ENCODE measurements around the genes RAI2, EIF1AX, RPS6KA3 and PHEX.

GRCh38 chrX:17689865-17690208 lies 47.5 kb upstream of the SCML1 start:
- PRO-cap = no peak
- RAMPAGE, long total RNA, 2 experiments = no peak in any of the 2 experiments

GRCh38 chrX:17741107-17741843 lies 4.0 kb downstream of the SCML1 start:
- PRO-cap = no peak
- RAMPAGE, long total RNA, 2 experiments = no peak in any of the 2 experiments

GRCh38 chrX:17821349-17821680 lies 39.8 kb downstream of the RAI2 start:
- PRO-cap = no peak
- RAMPAGE, long total RNA, 2 experiments = no peak in any of the 2 experiments

DNA sequence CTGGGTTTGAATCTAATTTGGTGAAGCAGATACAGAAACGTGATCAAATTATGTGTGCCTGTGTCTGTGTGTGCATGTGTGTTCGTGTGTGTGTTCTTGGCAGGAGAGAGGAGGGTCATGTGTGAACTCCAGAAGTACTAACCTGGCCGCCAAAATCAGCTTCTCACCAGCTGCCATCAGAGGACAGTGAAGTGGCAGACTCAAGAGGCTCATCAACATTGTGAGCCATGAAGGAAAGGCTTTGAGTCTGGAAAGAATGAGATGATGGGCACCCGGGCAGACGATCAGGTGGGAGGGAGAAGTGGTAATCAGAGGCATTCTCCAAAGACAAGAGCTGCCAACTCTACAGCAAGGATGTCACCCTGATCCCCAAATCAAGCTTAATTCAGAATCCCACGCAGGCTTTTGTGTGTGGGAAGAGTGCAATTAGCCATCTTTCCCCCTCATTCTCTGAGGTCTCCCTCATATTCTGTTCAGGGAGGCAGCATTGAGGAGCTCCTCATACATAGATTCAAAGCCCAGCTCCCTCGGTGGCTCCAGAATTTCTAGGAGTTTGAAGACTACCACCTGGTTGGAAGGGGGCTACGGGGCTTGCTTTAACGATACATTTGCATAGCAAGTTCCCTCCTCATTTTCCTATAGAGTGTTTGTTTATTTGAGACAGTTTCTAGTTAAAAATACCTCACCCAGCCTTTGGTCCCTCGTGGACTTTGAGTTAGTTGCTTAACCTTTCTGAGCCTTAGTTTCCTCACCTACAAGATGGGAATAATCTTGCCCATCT lies 4.1 kb downstream of the RAI2 start:
- PRO-cap = no peak
- RAMPAGE, long total RNA, 2 experiments = no peak in any of the 2 experiments

GRCh38 chrX:17861156-17861819 lies at the start of gene RAI2:
Gene RAI2, minus strand, starts transcription at chrX:17861298.
- PRO-cap = unidirectional peak, minus-strand start at chrX:17861301
- RAMPAGE, long total RNA, 2 experiments = no peak in any of the 2 experiments

DNA sequence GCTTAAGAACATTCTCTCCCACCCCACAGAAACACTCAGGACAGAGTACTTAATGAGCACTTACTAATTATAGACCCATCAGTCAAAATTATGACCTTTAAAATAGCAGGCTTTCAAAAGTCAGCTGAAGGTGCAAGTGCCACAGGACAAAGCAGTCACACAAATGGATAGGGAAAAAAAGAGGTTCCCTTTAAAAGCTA lies 69.0 kb downstream of the BEND2 start:
- PRO-cap = no peak
- RAMPAGE, long total RNA, 2 experiments = no peak in any of the 2 experiments

GRCh38 chrX:19142825-19143187 lies 20.5 kb upstream of the ADGRG2 start:
- PRO-cap = no peak
- RAMPAGE, long total RNA, 2 experiments = no peak in any of the 2 experiments

DNA sequence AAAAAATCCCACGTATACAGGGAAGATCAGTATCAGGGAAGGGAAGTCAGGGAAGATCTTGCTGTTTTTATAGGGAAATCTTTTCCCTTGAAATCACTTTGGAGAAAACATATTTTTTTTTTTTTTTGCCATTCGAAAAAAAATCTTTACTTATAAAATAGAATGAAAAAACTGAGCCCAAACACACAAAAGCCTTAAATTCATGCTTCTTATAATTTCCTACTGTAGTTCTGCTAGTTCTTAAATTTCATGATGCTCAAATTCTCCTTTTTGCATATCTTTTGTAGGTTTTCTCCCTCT lies 66.1 kb upstream of the ADGRG2 start:
- PRO-cap = no peak
- RAMPAGE, long total RNA, 2 experiments = no peak in any of the 2 experiments

GRCh38 chrX:19683589-19684233 lies 168.4 kb upstream of the MAP3K15 start:
- PRO-cap = no peak
- RAMPAGE, long total RNA, 2 experiments = start-site peak on the minus strand in 1 of 2 experiments, at chrX:19683876-19684005 at its widest, 11 reads per replicate

GRCh38 chrX:19836084-19836829 lies 51.1 kb downstream of the SH3KBP1 start:
- PRO-cap = no peak
- RAMPAGE, long total RNA, 2 experiments = no peak in any of the 2 experiments

GRCh38 chrX:20141591-20142275 lies at the start of gene EIF1AX:
Gene EIF1AX, minus strand, starts transcription at chrX:20141838.
- PRO-cap = unidirectional peak, minus-strand start at chrX:20141622; bidirectional peak, plus-strand start at chrX:20142120, minus-strand start at chrX:20141873
- RAMPAGE, long total RNA, 2 experiments = start-site peak on the minus strand in 2 of 2 experiments, at chrX:20141684-20141851 at its widest, 491 to 822 reads per replicate

DNA sequence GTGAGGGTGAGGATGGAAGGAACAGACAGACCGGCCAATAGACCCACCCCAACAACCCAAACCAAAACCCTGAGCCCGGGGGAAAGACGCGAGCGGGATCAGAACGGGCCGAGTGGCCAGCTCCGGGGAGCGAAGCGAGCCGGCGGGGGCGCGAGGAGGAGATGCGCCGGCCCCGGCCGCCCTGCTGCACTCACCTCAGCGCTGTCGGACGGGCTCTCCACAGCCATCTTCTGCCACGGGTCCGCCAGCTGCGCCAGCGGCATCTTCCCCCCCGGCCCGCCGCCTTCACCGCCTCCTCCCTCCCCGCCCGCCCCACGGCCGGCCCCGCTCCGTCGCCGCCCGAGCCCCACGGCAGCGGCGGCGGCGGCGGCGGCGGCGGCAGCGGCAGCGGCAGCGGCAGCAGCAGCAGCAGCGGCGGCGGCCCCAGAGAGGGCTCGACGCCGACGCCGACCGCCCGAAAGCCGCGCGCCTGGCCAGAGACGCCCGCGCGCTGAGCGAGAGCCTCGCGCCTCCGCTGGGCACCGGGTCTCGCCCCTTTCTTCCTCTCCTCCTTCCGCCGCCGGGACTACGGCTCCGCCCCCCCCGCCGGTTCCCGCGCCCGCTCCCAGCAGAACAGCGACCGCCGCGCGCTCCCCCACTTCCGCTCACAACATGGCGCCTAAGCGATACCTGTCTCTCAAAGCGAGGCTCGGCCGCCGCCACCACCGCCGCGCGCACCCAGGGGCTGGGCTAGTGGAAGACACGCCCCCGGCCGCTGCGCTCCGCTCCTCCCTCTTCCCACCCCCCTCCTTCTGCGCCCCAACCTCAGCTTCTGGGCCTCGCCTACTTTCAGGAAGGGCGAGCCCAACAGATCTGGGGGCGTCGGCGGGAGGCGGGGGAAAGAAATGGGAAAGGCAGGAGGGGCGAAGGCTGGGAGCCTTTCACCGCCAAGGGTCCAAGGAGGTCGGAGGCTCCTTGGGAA lies at the start of gene RPS6KA3:
Gene RPS6KA3 (minus strand): TSS at position 540 of the 961 bp plus-strand sequence.
- PRO-cap = bidirectional peak, plus-strand start at position 189 of the sequence, minus-strand start at position 232 of the sequence; bidirectional peak, plus-strand start at position 420 of the sequence, minus-strand start at position 471 of the sequence; bidirectional peak, plus-strand start at position 831 of the sequence, minus-strand start at position 648 of the sequence
- RAMPAGE, long total RNA, 2 experiments = start-site peak on the minus strand in 2 of 2 experiments, centred at positions 270 to 687 of the sequence, 14 to 46 reads per replicate

DNA sequence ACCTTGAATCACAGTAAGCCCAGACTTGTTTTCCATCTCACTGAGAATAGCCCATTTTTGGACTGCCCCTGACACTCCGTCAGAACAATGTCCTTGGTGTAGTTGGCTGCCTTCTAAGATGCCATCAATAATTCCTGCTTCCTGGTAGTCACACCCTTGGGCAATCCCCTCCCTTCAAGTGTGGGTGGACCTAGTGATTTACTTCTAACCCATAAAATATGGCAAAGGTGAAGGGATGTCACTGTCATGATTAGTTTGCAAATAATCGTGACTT lies 19.9 kb upstream of the KLHL34 start:
- PRO-cap = no peak
- RAMPAGE, long total RNA, 2 experiments = no peak in any of the 2 experiments

GRCh38 chrX:21738335-21739277 lies 19.3 kb downstream of the SMPX start:
- PRO-cap = no peak
- RAMPAGE, long total RNA, 2 experiments = no peak in any of the 2 experiments

DNA sequence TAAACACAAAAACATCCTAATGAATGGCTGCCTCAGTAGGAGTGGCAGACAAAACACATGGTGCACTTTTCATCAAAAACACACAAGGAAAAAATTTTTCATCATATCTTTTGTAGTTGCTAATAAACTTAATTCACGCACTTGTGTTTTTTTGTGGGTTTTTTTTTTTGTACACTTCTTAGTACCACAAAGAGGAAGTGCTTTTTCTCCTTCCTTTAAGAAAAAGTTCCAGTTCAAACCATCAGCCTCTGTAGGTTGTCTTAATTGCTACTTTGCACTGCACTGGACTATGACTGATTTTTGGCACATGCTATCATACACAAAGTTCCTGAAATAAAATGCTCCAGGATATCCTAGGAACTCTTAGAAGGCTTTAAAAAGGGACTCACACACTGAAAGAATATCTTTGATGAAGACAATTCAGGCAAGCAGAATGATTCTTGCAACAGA lies at the start of gene PHEX:
Gene PHEX (plus strand): TSS at position 263 of the 450 bp plus-strand sequence.
- PRO-cap = no peak
- RAMPAGE, long total RNA, 2 experiments = no peak in any of the 2 experiments

- PRO-cap = no peak
- RAMPAGE, long total RNA, 2 experiments = no peak in any of the 2 experiments
These were observed 1.4 kb upstream of the PTCHD1 start for GRCh38 chrX:23333056-23333878.

- PRO-cap = no peak
- RAMPAGE, long total RNA, 2 experiments = no peak in any of the 2 experiments
These were observed 2.7 kb upstream of the ACOT9 start for GRCh38 chrX:23745769-23746269.

DNA sequence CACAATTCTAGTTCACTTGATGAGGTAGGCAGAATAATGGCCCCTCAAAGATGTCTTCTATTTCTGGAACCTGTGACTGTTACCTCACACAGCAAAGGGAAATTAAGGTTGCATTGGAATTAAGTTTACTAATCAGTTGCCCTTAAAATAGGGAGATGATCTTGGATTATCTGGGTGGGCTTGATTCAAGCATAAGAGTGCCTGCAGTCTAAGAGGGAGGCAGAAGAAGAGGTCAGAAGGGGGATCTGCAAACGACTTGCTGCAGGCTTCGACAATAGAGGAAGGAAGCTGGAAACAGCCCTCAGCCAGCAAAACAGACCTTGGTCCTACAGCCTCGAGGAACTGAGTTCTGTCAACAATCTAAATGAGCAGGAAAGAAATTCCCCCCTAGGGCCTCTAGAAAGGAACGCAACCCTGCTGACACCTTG lies 61.3 kb downstream of the SAT1 start:
- PRO-cap = no peak
- RAMPAGE, long total RNA, 2 experiments = no peak in any of the 2 experiments

DNA sequence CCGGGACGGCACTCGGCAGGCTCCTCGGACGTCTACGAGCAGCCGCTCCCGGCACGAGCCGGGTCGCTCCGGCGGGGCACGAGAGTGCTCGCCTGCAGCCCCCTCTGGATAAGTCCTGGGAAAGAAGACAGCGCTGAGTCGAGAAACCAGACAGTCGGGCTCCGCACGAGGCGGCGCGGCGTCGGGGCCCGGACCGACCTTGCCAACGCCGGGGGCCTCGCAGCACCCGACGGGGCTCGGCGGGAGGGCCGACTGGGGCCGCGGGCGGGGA lies 2.1 kb downstream of the KLHL15 start:
- PRO-cap = bidirectional peak, plus-strand start outside the sequence, minus-strand start at position 115 of the sequence
- RAMPAGE, long total RNA, 2 experiments = start-site peak on the minus strand in 1 of 2 experiments, centred at position 167 of the sequence, 9 reads per replicate

- PRO-cap = no peak
- RAMPAGE, long total RNA, 2 experiments = no peak in any of the 2 experiments
These were observed 21.9 kb downstream of the EIF2S3 start for GRCh38 chrX:24076563-24077151.